Parotid gland (tissue), 1 donor: Measurements from ENCODE around the gene ARSI.

DNA sequence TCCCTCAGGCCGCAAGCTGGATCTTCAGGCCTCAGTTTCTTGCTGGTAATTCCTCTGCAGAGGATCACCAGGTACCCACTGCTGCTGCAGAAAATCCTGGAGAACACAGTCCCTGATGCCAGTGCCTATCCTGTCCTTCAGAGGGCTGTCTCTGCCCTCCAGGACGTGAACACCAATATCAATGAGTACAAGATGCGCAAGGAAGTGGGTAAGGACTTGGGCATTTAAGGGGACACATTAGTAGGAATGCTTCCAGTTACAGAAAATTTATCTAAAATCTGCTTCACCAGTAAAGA is 35.2 kb downstream of the ARHGEF37 start:
- PRO-cap, result no peak

DNA sequence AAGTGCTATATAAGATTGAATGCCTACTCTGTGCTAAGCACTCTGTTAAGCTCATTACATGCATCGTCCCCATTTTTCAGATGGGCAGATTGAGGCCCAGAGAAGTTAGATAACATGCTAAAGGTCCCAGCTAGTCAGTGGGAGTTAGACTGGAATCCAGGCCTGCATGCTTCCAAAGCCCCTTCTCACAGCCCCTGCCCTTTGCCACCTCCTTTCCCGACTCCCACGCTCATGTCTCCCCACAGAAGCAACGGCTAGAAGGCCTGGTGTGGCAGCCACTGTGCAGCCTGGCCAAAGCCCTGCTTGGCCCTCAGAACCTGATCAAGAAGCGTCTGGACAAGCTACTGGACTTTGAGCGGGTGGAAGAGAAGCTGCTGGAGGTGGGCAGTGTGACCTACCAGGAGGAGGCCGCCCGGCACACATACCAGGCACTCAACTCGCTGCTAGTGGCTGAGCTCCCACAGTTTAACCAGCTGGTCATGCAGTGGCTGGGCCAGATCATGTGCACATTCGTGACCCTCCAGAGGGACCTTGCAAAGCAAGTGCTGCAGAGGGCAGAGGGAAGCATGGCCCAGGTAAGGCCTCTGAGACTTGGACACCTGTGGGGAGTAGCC is 40.3 kb downstream of the ARHGEF37 start:
- PRO-cap, result no peak

- PRO-cap, result no peak
These were observed 3.1 kb downstream of the PPARGC1B start for GRCh38 chr5:149733001-149733769.

GRCh38 chr5:149820240-149820733 is 90.2 kb downstream of the PPARGC1B start:
- PRO-cap, result no peak

- PRO-cap, result no peak
These were observed 96.4 kb downstream of the PPARGC1B start for GRCh38 chr5:149826411-149826958.

DNA sequence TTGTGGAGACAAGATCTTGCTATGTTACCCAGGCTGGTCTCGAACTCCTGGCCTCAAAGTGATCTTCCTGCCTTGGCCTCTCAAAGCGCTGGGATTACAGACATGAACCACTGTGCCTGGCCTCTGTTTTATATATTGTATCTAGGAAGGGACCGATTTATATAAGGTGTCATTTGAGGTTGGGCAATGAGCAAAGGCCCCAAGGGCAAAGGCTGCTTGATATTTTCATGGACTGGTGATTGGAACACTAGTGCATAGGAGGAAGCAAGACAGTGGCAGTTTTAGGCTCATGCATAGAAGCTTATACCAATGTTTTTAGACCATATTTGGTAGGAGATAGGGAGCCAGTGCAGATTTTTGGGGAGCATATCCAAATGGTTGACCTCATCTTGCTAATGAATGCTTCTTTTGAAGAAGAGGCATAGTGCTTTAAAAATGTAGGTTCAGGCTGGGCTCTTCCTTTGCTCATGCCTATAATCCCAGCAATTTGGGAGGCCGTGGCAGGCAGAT is 3.3 kb downstream of the SLC26A2 start:
- PRO-cap, result no peak

GRCh38 chr5:150026498-150027343 is 26.2 kb downstream of the HMGXB3 start:
- PRO-cap, result no peak

DNA sequence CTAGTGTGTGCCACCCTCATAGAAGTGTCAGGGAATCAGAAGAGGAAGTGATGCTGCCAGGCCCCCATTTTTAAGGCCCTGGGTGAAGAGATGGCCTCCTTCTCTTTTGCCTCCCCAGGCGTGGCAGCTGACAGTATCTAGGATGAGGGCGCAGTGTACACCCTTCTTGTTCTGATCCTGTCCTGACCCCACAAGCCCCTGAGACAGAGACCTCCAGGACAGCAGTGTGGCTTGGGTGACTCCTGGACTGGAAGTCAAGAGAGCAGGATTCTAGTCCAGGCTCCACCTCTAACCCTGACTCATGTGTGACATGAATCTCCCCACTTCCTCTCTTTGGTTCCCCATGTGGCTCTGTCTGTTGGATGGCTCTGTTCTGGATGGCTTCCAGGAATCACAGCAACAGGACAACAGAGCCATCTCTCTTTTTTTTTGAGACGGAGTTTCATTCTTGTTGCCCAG is 27.7 kb downstream of the CSF1R start:
- PRO-cap, result no peak

GRCh38 chr5:150106563-150107140 is 20.3 kb upstream of the CSF1R start:
- PRO-cap, result no peak

GRCh38 chr5:150161689-150162040 is 4.9 kb upstream of the CDX1 start:
- PRO-cap, result no peak

DNA sequence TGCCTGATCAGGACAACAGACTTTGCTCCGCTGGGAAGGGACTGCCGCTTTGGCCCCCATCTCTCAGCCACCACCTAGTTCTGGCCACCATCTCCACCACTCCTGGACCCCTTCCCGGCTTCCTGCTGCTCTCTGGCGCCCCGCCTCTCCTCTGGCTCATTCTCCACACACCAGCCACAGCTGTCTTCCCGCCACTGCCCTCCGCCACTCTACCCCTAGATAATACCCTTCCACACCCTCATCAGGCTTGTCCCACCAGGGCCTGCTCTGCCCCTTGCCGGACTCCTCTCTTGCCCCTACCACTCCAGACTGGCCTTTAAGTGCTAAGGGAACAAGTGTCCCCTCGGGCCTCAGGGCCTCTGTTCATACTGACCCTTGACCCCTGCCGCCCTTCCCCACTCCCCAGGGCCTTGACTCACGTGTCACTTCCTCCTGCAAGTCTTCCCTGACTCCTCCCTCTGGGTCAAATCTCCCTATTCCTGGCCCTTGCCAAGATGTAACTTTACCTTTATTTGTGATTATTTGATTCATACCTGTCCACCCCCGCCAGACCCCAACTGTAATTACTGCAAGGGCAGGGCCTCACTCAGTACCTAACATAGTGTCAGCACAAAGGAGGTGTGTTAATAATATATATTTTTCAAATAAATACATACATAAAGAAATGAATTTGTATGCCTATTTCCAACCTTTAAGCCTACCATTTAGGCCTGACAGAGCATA is 2.8 kb upstream of the CDX1 start:
- PRO-cap, result no peak

DNA sequence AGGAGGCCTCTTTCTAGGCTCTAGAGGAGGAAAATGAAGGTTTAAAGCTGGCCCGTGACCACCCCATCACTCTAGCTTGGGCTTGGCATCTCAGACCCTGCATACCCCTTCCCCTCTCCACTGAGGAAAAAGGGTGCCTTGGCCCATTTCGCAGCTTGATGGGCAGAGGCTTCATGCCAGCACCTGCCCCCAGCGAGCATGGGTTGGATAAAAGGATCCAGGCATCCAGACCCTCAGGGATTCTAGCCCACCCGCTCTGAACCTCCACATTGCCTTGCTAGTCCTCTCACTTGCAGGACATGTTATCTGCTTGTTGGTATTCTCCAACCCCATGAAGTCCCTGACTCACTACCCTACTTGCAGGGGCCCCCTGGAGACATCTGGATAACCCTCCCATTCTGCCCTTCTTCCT is 1.9 kb upstream of the CAMK2A start:
- PRO-cap, result no peak

DNA sequence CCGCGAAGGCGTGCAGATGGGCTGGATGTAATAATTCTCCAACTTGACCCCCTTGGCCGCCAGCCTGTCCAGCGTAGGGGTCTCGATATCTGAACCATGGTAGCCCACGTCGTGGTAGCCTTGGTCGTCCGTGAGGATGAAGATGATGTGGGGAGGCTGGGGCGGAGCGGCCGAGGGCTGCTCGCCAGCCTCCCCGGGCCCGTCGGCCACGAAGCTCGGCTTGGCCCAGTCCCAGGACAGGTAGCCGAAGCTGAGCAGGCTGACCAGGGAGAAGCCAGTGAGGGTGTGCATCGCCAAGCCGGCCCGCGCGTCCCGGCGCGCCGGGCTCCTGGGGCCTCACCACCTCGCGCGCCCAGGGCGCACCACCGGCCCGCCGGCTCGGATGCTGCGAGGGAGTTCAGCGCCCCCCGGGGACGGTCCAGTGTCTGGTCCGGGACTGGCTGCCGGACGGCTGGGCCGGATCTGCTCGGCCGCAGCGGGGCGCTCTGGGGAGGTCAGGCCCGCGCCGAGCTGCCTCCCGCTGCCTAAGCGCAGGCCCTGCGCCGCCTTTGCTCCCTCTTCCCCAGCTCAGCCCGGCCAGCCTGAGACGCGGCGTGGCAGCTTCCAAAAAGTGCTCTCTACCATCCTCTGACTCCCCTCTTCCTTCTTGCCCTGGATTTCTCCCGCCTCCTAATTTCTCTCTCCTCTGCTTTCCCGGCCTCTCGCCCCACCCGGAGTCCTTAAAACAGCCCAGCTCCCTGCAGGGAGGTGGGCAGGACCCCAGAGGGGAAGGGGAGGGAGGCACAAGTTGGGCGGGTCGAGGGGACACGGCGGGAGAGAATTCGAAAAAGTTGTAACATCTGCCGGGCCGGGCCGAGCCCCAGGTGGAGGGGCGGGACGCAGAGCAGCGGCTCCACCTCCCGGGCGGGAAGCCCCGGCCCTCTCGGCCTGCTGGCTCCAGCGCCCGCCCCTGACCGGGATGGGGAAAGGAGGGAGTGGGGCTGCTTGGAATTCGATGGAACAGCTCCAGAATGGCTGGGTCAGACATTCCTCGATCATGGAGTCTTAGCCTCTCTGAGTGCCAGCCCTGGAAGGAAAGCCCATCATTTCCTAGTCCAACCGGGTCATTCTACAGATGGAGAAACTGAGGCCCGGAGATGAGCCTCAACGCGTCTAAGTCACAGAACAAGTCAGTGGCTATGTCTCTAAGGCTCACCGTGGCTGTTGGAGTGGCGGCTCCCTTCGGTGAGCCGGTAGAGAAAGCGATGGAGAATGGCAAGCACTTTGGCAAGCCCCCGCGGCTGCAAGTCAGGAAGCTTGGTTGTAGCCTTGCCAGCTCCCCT is at the start of gene ARSI:
TSS of gene ARSI (minus strand) at position 823 of the 1,322 bp plus-strand sequence.
- PRO-cap, result no peak

DNA sequence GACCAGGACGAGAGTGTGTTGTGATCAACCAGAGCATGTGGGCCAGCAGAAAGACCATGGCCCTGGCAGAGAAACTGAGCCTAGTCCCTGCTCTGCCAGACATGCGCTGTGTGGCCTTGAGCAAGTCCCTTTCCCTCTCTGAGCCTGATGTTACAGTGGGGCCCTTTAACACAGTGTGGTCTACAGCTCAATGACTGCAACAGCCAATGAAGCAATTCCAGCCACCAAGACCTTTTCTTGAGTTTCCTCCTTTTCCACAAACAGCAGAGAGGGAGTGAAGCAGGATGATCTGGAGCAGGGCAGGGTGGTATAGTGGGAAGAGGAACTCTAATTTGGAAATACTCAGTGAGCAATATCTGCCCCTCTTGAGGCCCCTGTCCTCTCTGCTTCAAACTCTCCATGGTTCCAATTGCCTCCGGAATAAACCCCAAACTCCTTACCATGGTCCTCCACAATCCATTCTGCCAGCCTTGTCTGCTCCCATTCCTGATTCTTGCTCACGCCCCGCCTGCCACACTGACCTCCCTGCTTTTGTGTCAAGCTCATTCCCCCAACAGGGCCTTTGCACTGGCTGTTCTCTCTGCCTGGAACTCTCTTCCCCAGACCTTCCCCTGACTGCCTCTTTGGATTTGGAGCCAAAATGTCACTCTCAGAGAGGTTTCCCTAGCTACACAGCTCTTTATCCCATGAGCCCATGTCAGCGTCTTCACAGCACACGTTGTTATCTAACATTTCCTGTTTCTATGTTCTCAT is 26.0 kb upstream of the ARSI start:
- PRO-cap, result no peak

GRCh38 chr5:150361959-150362291 is 4.4 kb downstream of the TCOF1 start:
- PRO-cap, result no peak

GRCh38 chr5:150389806-150390628 is 22.7 kb downstream of the CD74 start:
- PRO-cap, result no peak

DNA sequence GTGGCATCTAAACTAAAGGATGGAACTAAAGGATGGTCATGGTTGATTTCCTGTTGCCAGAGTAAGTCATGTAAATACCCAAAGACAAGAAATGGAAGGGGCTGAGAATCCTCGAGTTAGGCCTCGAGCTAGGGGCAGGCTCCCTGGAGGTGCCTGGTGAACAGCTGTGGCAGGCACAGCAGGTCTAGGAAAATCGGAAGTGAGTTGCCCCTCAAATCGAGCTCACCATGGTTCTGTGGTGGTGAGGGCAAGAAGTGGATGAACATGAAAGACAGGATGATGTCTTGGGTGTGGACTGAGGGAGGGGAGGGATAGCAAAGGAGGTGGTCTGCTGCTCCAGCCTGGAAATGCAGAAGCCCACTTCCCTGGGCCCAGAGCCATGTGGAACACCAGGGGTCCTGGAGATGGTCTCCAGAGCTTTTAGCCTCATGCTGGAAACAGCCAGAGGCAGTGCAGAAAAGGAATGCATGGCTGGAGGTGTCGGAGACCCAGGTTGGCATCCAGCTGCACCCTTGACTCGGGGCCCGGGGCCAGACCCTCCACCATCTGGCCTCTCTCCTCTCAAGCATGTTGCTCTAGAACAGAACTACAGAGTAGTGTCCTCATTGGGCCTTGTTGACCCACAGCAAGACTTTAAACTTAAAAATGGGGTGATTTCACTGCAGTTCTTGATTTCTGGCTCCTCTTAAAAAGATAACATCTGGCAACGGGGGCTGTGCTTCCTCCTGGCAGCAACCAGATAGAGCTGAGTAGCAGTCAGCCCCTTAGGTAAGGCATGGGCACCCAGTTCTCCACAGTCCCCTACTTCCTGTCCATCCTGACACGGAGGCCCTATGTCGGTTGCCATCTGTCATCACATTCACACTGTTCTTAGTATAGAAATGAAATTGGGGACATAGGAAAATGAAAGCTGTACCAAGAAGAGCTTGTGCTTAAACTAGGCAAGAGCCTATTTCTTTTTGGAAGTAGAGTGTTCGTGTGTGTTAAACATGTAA is 11.9 kb downstream of the CD74 start:
- PRO-cap, result no peak

GRCh38 chr5:150404655-150404854 is 8.2 kb downstream of the CD74 start:
- PRO-cap, result no peak

- PRO-cap, result no peak
These were observed 7.6 kb downstream of the CD74 start for GRCh38 chr5:150404855-150405815.

DNA sequence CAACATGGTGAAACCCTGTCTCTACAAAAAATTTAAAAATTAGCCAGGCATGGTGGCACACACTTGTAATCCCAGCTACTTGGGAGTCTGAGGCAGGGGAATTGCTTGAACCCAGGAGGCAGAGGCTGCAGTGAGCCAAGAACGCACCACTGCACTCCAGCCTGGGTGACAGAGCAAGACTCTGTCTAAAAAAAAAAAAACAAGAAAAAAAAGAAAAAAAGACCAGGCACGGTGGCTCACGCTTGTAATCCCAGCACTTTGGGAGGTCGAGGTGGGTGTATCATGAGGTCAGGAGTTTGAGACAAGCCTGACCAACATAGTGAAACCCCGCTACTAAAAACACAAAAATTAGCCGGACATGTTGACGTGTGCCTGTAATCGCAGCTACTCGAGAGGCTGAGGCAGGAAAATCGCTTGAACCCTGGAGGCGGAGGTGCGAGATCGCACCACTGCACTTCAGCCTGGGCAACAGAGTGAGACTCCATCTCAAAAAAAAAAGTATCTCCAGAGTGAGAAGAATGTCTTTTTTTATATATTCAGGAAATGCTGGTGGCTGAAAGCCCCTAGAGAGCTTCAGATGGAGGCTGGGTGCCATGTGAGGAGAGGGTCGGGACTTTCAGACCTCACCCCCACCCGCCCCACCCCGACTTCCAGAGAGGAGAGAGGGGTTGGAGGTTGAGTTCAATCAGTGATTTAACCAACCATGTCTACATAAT is 1.6 kb upstream of the CD74 start:
- PRO-cap, result no peak